Endometrial microvascular endothelial cells (primary cell): ENCODE data around the genes ADAMTS10, OR7E24, ZNF559, ZNF177, PPAN and ATG4D.

DNA sequence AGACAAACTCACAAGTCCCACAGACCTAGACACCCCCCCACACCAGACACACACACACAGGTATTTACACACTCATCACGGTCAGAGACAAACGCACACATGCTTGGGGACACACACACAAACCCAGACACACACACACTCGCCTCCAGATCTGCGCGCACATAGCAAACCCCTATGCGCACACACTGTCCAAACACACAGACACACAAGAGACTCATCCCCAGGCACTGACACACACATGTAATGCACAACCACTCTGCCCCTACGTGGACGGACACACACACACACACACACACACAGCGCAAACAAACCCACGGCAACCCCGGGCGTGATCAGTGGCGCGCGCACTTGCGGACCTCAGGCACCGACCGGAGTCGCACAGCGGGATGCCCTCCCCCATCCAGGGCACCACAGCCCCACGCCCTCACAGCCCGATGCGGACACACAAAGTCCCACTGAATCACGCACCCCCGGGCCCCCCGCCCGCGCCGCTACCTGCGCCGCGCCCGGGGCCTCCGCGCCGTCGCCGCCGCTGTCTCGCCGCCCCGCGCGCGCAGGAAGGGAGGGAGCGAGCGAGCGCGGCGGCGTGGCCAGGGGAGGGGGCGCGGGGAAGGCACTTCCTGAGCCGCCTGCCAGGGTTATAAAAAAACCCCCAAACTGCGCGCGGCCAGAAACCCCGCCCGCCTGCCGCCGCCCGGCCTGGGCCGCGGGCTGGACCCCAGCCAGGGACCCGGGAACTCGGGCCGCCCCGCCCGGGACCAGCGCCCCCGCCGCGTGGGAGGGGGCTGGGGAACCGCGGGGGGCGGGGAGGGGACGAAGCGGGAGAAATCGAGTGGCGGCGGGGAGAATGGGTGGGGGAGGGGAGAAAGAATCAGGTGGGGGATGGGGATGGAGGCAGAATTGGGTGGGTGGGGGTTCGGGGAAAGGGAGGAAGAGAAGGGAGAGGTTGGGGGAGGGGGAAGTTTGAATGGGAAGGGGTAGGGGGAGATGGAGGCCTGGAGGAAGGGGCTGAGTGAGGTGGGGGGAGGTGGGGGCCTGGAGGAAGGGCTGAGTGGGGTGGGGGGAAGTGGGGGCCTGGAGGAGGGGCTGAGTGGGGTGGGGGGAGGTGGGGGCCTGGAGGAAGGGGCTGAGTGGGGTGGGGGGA lies at the start of gene ADAMTS10:
ADAMTS10 (minus strand) TSS at position 567 of the 1,144 bp plus-strand sequence.
- RAMPAGE, long total RNA: no peak

DNA sequence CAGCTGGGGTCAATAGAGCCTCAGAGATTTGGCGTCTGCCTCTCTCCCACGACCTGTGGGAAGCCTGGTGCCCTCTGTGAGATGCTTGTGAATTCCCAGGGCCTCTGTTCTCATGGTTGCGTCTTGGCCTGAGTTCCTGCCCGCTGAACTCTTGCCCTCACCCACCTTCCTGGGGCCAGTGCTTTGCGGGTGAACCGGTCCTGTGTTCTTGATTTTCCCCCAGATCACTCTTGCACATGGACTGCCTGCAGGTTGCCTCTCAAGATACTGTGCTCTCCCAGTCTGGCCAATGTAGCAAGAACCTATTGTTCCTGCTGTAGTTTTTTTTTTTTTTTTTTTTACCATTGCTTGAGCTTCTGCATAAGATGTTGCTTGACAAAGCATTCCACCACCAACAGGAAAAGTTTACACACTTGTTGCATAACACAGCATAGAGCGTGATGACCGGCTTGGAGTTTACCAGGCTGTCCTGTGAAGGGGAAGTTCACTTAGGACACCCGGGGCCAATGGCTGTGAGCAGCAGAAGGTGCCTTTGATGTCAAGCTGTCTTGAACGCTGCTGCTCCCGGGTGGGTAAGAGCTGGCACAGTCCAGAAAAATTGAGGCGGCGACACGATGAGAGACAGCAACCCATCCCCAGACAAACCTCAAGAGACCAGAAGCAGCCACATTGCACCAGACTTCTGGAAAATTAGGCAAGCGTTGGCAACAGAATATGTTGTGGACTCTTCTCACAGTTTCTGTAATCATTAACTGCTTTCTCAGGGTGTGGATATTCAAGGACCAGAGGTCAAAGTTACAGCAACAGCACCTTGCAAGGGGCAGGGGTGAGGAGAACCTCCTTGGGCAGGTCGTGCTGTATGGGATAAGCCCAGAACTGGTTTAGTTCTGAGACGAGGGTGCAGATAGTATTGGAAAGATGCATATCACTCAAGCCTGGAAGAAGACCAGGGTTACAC lies 9.8 kb downstream of the NFILZ start:
- RAMPAGE, long total RNA: no peak

DNA sequence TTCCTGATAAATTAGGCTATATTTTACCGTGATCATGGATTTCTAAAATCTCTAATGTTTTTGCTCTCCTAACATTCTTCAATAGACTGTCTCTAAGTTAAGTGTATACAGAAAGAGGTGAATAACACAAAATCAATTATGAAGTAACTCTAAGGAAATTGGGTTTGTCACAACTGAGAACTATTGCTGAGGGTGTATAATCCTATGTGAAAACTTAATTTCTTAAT lies at the start of gene OR7E24:
OR7E24 (plus strand) TSS at position 160 of the 227 bp plus-strand sequence.
- RAMPAGE, long total RNA: no peak

- RAMPAGE, long total RNA: start-site peak on the plus strand at chr19:9324197-9324219, 60 and 25 reads in 2 replicates
Observed at GRCh38 chr19:9323686-9324589, at the start of gene ZNF559. TSS of gene ZNF559 (plus strand) at chr19:9324179.

GRCh38 chr19:9362854-9363475 lies at the start of gene ZNF177:
TSS of gene ZNF177 (plus strand) at chr19:9363013.
- RAMPAGE, long total RNA: no peak

GRCh38 chr19:9640861-9641485 lies 19.9 kb upstream of the ZNF561 start:
- RAMPAGE, long total RNA: no peak

- RAMPAGE, long total RNA: no peak
Observed at GRCh38 chr19:10009262-10009541, 1.1 kb downstream of the COL5A3 start.

- RAMPAGE, long total RNA: start-site peak on the plus strand at chr19:10106350-10106380, 201 and 131 reads in 2 replicates
Observed at GRCh38 chr19:10105820-10106946, at the start of gene PPAN. TSS of gene PPAN (plus strand) at chr19:10106362.

DNA sequence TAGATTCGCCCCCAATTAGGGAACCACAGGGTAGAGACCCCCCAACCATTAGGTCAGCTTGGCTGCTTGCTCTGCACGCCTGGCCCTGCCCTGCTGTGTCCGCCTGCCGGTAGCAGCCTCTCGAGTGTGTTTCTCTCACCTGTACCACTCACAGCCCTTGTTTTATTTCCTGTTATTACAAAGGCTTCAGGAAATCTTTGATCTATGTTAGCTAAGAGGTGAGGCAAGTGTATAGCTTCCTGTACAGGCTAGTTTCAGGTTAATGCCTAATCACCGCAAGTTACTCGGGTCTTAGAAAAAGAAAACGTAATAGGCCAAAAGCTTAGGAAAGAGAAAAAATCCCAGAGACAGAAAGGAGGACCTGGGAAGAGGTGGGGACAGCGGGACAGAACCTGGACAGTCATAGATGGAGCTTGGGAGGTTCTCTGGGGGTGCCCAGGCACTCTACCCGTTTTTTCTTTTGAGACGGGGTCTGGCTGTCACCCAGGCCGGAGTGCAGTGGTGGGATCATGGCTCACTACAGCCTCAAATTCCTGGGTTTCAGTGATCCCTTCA lies 23.2 kb upstream of the EIF3G start:
- RAMPAGE, long total RNA: no peak

GRCh38 chr19:10193683-10193969 lies 1.1 kb downstream of the DNMT1 start:
- RAMPAGE, long total RNA: no peak

DNA sequence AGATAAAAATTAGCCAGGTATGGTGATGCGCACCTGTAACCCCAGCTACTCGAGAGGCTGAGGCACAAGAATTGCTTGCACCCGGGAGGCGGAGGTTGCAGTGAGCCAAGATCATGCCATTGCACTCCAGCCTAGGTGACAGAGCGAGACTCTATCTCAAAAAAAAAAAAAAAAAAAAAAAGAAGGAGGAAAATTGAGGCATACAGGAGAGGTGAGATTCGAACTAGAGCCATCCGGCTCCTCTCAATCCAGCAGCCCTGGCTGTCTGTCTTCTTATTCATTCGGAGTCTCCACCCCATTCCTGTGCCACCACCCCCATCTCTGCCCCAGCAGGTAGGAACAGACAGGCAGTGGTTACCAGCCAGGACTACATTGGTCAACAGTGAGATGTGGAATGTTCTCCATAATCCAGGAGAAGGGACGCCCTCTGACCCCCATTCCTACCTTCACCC lies 6.5 kb upstream of the S1PR2 start:
- RAMPAGE, long total RNA: no peak

DNA sequence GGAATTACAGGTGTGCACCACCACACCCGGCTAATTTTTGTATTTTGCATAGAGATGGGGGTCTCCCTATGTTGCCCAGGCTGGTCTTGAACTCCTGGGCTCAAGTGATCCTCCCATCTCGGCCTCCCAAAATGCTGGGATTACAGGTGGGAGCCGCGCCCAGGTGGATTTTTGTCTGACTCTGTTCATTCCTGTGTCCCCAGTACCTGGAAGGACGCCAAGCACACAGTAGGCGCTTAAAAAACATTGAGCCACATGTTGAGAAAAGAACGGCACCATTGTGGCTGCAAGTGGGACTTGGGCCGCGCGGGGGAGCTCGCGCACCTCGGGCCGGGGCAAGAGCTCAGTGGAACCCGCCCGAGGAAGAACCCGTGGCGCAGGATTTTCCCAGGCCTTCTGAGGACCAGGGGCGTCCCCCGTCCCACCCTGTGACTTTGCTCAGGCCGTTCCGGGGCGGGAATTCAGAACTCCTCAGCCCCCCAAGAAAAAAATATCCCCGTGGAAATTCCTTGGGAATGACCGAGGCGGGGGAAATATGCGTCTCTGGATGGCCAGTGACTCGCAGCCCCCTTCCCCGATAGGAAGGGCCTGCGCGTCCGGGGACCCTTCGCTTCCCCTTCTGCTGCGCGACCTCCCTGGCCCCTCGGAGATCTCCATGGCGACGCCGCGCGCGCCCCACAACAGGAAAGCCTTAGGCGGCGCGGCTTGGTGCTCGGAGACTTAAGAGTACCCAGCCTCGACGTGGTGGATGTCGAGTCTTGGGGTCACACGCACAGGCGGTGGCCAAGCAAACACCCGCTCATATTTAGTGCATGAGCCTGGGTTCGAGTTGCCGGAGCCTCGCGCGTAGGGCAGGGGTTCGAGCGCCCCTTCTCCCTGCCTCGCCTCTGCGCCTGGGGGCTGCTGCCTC lies 1.4 kb upstream of the ICAM1 start:
- RAMPAGE, long total RNA: no peak

- RAMPAGE, long total RNA: no peak
Observed at GRCh38 chr19:10270219-10270609, 706 bp upstream of the ICAM1 start.

- RAMPAGE, long total RNA: no peak
Observed at GRCh38 chr19:10285085-10286234, 1.3 kb upstream of the ICAM4 start.

- RAMPAGE, long total RNA: no peak
Observed at GRCh38 chr19:10335710-10336179, 2.4 kb upstream of the RAVER1 start.

DNA sequence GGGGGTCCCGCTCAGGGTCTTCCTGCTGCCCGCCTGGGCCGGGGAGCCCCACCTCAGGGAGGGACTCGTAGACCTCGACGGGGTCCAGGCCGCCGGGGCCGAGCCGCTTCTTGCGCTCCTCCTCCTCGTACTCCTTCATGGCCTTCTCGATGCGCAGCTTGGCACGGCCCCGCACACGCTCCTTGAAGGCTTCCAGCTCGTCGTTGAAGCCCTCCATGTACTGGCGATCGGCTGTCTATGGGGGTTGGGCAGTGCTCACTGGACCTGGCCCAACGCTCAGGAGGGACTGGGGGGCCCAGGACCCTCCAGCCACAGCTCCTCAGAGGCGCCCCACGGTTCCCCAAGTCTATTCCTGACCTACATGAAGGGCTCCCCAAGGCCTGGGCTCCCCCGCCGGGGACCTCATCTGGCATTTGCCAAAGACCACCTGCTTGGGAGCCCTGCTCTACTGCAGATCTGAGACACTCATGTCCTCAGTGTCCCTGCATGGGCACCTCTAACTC lies 10.1 kb downstream of the CDC37 start:
- RAMPAGE, long total RNA: no peak

DNA sequence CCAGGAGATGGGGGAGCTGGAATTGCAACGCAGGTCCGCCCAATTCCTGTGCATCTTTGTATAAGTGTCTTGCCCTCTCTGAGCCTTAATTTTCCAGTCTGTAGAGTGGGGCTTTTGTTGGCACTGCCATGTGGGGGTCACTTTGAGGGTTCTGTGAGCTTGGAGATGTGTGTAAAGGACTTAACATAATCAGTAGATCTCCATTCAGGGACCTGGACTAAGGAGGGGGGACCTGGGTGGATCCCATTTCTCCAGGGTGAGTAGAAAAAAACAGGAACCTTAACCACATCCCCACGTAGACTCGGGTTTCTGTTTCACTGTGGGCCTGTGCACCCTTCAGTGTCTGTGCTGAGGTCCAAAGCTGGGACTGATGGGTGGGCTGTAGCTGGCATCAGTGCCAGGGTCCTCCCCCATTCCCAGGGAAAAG lies 3.2 kb downstream of the PDE4A start:
- RAMPAGE, long total RNA: no peak

GRCh38 chr19:10423922-10424325 lies 3.6 kb downstream of the PDE4A start:
- RAMPAGE, long total RNA: no peak

GRCh38 chr19:10502530-10503099 lies 541 bp downstream of the KEAP1 start:
- RAMPAGE, long total RNA: no peak

DNA sequence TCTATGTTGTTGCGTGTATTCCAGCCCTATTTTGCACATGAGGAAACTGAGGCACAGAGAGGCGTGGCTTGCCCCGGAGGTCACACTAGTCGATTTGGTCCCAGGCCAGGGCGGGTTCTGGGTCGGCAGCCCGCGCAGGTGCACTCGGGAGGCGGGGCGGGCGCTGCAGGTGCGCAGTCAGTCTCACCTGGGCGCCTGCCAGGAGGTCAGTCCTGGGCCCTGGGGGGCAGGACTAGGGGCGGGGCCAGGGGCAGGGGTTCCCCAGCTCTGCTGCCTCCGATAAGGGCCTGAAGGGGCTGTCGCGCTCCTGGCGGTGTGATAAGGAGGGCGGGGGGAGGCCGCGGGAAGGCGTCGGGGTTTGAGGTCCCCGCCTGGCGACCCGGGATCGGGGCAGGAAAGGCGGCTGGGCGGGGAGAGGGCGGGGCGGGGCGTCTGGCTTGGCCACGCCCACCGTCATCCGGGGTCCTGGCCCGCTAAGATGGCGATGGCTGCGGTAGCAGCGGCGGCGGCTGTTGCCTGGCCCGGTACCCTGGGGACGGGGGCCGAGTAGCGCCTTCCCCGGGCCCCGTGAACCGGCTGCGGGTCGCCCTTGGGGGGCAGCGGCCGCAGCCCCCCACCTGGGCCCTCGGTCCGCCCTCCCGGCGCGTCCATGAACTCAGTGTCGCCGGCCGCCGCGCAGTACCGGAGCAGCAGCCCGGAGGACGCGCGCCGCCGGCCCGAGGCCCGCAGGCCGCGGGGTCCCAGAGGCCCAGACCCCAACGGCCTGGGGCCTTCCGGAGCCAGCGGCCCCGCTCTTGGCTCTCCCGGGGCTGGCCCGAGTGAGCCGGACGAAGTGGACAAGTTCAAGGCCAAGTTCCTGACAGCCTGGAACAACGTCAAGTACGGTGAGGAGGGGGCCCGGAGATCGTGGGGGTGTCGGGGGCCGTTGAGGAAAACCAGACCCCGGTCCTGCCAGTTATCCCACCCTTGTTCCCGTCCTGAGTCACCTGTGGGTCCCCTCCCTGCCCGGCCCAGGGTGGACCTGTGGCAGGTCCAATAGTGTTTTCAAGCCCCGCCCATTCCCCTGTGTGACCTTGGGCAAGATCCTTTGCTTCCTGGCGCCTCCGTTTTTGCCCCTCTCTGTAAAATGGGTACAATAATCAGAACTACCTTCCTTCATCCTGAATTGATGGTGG lies at the start of gene ATG4D:
ATG4D (plus strand) TSS at position 463 of the 1,175 bp plus-strand sequence.
- RAMPAGE, long total RNA: no peak